ENCODE measurements around a stretch of chr11.

DNA sequence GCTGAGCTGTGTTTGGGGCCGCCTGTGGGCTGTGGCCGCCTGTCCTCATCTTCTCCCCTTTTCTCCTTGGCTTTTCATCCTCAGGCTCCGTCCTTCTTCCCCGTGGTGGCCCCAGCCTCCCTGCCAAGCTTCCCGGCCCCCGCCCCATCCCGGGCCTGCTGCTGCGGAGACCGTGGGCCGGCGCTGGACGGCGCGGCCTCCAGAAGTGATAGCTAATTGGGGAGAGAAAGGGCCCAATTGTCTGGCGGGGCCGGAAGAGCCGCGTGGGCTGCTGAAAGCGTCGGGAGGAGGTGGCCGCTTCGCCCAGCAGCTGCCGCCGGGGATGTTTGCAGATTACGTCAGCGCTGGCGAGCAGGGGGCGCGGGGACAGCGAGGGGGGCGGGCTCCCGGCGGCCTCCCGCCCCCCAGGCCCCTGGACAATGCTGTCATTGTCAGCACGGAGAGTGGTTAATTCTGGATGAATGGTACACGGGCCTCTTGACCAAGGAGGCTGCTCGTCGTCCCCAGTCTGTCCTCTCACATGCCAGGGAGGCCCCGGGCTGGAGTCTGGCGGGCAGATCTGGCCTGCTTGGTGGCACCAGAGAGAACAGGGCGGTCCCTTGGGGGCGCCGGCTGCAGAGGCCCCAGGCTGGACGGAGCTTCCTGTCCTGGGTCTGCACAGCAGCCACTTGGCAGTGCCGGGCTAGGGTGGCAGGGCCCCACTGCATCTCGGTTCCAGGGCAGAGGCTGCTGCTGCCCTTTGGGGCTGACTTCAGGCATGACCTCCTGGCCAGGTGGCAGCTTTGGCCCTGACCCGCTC, 1.6 kb downstream of the SMIM38 start:
- PRO-cap, 2 experiments, result no peak in any of the 2 experiments

- PRO-cap, 2 experiments, result no peak in any of the 2 experiments
Observed at GRCh38 chr11:69166502-69166934, 10.8 kb downstream of the SMIM38 start.

DNA sequence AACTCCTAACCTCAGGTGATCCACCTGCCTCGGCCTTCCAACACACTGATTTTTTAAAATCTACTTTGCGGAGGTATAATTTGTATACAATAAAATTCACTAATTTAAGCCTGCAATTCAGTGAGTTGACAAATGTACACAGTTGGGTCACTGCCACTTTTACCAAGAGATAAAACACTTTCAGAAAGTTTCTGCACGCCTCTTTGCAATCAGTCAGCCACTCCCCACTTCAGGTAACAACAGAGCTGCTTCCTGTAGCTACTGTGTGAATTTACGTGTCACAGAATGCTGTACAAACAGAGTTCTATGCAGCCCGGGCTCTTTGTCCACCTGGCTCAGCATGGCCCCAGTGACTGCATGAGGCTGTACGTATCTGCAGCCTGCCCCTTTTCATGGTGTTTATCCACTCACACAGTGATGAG, 43.1 kb downstream of the MYEOV start:
- PRO-cap, 2 experiments, result no peak in any of the 2 experiments

DNA sequence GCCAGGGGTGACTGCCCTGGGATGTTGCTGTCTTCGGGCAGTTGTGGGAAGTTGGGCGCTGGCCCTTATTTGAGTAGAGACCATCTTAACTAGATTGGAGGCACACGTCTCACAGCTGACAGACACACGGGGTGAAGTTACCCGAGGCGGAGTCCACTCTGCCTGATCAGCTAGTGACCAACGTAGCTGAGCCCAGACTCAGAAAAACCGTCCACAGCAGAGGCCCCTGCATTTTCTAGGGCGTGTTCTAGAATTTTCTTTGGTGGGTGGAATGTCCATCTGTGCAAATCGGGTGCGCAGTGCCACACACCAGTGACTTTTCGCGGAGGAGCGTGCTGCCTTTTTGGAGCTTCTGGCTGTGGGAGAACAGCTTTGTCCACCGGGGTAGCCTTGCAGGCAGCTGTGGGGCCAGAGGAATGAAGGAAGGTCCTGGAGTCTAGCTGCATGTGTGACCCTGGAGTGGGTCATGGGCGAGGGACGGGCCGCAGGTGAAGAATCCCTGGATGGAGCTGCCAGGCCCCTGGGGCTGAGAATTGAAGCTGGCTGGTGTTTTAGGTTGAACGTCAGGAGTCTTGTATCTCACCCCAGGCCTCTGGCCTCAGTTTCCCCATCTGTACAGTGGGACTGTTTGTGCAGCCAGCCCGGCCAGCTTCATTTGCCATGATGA, 8.5 kb downstream of the CCND1 start:
- PRO-cap, 2 experiments, result no peak in any of the 2 experiments

- PRO-cap, 2 experiments, result no peak in any of the 2 experiments
Observed at GRCh38 chr11:70139829-70140113, 61.7 kb downstream of the ANO1 start.

- PRO-cap, 2 experiments, result no peak in any of the 2 experiments
Observed at GRCh38 chr11:70230863-70231525, 27.9 kb downstream of the FADD start.

DNA sequence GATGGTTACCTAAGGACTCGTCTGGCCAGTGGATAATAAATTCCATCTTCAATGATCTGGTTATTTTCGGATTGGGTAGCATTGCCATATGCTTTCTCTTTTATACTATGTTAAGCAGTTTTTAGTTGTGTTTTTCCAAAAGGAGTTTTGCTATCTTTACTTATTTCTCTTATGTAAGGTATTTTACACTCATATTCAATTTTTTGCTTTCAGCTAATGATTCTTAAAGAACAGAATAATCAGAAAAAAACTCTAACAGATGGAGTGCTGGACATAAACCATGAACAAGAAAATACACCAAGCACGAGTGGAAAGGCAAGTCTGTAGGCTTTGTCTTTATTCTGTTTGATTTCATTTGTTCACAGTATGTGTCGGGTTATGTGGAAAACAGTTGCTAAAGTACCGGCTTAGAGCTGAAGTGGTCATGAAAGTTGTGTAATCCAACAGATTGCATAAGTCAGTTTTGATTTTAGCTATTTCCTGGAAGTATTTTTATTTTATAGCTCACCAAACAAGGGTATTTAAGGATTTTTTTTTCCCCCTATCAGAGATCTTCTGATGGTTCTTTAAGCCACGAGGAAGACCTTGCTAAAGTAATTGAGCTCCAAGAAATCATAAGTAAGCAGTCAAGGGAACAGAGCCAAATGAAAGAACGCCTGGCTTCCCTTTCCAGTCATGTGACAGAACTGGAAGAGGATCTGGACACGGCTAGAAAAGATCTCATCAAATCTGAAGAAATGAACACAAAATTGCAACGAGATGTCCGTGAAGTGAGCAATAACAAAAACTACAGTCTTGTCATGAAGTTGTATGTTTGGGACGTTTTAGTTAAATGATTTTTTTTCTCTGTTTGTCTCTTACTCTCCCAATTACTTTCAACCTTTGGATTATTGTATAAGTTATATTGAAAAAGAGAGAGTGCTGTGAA, 55.8 kb downstream of the PPFIA1 start:
- PRO-cap, 2 experiments, result no peak in any of the 2 experiments

DNA sequence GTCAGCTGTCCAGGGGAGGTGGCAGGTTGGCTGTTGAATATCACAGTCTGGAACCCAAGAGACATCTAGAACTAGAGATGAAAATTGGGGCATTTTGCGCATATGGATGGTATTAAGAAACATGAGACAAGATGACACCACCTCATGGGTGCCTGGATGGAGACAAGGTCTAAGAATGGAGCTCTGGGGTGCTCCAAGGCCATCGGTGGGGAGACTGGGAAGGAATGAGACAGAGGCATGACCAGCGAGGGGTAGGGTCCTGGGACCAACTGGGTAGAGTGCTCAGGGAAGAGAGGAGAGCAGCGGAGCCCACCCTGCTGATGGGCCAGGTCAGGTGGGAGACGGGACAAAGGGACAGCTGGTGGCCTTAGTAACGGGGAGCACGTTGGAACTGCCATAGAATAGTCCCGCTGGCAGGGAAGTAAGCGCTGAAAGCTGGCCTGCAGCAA, 56.8 kb upstream of the CTTN start:
- PRO-cap, 2 experiments, result no peak in any of the 2 experiments

GRCh38 chr11:70378010-70378832, 20.1 kb upstream of the CTTN start:
- PRO-cap, 2 experiments, result no peak in any of the 2 experiments

GRCh38 chr11:70463075-70463611, 64.8 kb downstream of the CTTN start:
- PRO-cap, 2 experiments, result no peak in any of the 2 experiments

DNA sequence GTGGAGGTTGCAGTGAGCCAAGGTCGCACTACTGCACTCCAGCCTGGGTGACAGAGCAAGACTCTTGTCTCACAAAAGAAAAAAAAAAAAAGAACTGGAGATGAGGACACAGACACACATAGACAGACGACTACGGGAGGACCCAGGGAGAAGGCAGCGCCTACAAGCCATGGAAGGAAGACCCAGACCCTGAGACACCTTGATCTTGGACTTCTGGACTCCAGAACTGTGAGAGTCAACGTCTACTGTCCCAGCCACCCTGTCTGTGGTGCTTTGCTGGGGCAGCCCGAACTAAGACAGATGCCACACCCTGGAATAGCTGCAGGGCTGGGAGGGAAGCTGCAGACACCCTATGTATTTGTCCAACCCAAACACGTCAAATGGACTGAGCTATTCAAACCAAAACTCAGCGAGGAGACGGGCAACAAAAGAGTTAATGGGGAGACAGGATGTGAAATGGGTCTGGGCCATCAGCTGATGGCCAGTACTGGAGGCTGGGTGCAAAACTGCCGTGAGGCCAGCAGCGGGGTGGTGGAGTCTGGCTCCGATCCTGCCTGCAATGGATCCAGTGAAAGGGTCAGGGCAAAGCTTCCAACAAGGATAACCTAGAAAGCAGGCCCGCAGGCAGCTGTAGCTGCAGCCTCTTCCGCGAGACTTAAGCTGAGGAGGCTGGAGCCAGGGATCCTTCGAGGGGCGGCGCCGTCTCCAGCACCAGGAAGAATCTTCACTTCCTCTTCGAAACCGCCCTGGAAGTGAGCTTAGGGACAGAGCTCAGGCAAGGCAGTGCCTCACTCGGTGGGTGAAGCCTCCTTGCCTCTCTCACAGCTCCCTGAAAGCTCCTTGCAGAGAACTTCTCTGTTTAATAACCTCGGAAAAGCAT, 169.5 kb downstream of the CTTN start:
- PRO-cap, 2 experiments, result peak in 1 of 2 experiments; most common plus-strand start position 767 of the sequence (in 1)

- PRO-cap, 2 experiments, result no peak in any of the 2 experiments
Observed at GRCh38 chr11:71106563-71106849, 145.9 kb downstream of the SHANK2 start.

DNA sequence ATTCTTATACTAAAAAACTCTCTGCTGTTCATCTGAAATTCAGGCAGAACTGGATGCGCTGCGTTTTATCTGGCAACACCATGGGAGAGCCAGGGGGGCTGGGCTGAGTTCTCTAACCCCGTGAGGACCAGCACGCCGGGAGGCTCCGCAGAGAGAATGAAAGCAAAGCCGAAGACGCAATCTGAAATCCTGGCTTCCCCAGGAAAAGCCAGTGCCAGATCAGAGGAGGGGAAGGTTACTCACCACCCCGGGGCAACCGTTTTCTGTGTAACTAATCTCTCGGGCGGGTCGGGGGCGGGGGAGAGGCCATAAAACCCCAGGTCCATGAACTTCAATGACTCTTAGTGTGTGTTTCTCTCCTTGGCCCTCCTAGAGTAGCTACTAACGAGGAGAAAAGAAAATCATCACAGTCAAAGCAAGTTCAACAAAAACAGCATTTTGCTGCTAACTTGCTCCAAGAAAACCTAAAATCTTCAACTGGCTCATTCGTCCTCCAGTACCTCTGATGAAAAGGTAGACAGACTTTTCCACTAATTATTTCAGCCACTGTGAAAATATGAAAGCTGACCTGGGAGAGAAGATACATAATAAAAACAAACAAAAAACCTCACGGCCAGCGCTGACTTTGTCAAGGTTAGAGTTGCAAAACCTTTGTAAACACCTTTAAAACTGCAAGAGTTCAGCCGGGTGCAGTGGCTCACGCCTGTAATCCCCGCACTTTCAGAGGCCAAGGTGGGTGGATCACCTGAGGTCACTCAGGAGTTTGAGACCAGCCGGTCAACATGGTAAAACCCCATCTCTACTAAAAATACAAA, 99.2 kb downstream of the SHANK2 start:
- PRO-cap, 2 experiments, result no peak in any of the 2 experiments

DNA sequence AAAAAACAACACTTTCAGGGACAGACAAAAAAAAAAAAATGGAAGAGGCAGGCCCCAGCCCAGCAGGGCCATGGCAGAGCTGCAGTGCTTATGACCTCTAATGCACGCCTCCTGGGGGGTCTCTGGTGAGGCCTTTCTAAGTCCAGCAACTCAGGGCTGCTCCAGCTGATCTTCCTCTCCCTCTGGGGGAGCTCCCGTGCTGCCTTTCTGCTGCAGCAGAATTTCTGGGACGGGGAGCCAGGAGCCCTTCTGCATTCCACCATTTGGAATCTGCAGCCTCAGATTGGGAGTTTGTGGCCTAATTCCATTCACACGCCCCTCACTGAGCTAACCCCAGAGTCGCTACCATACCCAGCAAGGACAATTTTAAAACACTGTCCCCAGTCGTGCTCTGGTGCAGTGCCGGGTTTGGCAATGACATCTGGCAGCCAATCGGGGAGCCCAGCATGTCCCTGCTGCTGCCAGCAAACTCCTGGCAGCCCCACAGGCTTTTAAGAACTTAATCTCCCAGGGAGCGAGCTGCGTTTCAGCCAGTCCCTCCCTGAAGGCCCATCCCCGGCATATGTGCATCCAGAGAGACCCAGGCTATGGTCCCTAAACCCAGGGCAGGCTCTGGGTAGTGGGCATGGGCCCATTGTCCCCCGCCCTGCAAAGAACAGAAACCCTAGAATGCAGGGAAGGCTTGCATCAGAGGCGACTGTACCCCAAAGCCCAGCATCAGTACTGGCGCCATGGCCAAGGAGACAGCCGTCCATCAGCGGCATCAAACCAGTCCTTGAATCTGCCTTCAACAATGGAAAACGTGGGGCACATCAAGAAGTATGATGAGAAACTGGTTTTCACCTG, 4.7 kb downstream of the SHANK2 start:
- PRO-cap, 2 experiments, result no peak in any of the 2 experiments

DNA sequence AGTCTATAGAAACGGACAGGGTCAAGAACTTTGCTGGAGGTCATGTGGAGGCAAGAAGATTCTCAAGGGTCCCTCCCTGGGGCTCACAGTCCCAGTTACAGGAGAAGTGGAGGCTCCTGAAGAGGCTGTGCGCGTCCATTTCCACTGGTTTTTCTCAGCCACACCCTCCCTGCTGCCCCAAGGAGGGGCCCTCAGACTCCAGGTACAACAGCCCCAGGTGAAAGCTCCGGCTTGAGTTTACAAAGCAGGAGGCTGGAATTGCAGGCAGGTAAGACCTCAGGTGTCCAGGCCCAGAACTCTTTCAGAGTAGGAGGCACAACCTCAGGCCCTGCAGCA, 3.1 kb downstream of the SHANK2 start:
- PRO-cap, 2 experiments, result no peak in any of the 2 experiments

DNA sequence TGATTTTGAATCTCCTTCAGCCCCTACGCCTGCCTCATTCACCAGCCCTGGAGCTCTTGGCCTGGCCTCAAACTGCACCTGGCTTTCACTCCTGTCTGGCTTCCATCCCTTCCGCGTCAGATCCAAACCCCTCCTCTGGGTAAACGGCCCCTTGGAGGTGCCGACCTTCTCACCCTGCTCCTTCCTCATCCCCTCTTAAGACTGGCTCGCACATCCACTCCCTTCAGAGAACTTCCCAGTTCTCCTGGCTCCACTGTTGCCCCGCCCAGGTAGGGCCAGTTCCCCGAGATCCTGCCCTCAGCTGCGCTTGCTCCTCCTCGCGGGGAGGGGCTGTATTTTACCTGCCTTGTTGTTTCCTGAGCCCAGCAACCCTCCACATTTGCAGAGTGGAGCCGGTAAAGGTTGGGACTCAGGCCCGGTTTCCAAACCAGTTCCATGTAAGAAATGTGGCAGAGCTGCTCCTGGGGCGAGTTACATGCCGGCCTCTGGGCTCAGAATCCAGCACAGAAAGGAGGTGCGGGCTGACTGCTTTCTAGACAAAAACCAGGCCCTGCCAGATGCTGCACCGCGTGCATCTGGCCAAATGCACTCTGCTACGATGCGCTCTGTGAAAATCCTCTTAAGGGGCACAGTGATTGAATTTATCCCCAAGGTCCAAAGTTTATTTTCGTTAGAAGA, 14.0 kb upstream of the SHANK2 start:
- PRO-cap, 2 experiments, result peak in 1 of 2 experiments; most common plus-strand start position 376 of the sequence (in 1); most common minus-strand start position 246 of the sequence (in 1)

- PRO-cap, 2 experiments, result peak in 1 of 2 experiments; most common minus-strand start chr11:71284670 (in 1)
Observed at GRCh38 chr11:71284548-71284800, 32.1 kb upstream of the SHANK2 start.

GRCh38 chr11:71312102-71312301, 59.6 kb upstream of the SHANK2 start:
- PRO-cap, 2 experiments, result no peak in any of the 2 experiments

GRCh38 chr11:71372633-71373172, 75.5 kb downstream of the DHCR7 start:
- PRO-cap, 2 experiments, result no peak in any of the 2 experiments

DNA sequence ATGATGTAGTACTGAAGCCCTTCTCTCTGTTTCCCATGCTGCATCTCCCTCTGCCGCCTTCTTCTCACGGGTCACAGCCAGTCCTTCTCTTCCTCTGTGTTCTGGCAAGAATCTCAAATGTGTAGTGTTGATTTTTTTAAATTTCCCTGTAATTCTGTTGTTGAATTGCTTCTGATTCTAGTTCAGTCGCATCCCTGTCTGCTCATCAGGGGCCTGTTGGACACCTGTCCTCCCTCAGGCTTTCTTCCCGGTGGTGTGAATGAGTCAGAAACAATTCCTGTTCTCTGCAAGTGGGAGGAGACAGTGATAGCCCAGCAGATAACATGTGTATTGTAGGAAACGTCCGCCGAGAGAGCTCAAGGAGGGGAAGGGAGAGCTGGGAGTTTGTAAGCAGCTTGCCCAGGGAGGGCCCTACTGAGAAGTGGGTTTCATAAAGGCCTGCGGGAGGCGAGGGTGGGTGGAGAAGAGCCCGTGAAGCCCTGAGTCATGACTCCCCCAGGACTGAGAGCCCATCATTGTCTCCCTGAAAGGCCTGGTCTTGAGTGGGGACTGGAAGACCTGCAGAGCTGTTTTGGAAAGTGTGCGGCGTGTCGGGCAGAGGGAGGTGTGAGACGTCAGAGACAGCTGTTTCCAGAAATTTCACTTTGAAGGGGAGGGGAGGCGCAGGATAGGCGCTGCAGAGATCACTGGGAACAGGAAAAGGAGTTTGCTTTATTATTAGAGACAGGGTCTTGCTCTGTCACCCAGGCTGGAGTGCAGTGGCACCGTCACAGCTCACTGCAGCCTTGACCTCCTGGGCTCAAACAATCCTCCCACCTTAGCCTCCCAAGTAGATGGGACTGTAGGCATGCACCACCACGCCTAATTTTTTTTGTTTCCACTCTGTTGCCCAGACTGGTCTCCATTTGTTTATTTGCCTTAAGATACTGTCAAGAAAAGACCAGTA, 35.2 kb downstream of the NADSYN1 start:
- PRO-cap, 2 experiments, result no peak in any of the 2 experiments